Esophagus squamous epithelium (tissue), 4 donors: ENCODE results near the genes SMCO2 and MRPS35.

- PRO-cap = no peak
- RAMPAGE, long total RNA, 4 experiments = no peak in any of the 4 experiments
Observed at GRCh38 chr12:24951502-24951872, 2.6 kb upstream of the BCAT1 start.

- PRO-cap = no peak
- RAMPAGE, long total RNA, 4 experiments = no peak in any of the 4 experiments
Observed at GRCh38 chr12:25648377-25648971, 95.4 kb upstream of the LMNTD1 start.

DNA sequence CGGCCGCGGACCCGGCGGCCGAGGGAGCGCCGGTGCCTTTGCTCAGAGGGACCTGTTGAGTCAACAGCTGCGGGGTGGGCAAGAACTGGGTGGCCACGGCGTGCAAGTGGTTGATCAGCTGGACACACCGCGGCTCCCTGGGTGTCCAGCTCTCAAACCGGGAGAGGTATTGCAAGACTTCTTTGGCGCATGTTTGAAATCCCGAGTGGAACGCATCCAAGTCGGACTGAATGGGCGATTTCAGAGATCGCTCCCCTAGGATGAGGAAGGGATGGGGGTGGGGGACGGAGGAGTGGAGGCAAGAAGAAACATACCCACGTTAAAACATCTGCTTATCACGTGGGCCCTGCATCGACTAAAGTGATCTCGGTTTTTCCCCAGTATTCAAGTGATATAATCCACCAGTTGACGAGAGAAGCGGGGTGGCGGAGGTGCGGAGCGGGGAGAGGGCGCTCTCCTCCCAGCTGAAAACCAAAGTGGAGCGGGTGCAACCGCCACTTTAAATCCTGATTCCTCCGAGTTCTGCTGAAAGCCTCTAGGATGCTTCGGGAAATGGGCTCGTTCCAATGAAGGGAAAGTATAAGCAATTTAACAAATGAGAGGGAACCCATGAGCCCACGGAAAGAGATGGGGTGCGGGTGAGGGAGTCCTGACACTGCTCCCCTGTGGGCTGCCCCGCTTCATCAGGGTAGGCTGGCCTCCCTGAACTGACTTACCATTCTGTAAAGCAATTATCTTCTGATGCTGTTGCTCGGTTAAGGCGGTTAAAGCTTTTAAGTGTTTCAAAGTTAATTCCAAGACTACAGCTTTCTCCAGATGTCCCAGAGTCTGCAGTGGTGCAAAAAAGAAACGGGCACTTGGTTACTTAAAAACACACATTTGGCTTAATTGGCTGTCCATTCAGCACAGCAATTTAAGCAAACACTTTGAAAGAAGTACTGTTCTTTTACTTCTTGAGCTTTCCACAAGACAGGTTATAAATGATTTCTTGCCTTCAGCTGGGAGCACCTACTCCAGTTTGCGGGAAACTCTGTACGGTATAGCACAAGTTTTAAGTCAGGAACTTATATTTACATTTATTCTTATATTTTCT is 1.6 kb downstream of the BHLHE41 start:
- PRO-cap = bidirectional peak, plus-strand start at position 66 of the sequence, minus-strand start at position 54 of the sequence; bidirectional peak, plus-strand start at position 404 of the sequence, minus-strand start at position 232 of the sequence
- RAMPAGE, long total RNA, 4 experiments = no peak in any of the 4 experiments

DNA sequence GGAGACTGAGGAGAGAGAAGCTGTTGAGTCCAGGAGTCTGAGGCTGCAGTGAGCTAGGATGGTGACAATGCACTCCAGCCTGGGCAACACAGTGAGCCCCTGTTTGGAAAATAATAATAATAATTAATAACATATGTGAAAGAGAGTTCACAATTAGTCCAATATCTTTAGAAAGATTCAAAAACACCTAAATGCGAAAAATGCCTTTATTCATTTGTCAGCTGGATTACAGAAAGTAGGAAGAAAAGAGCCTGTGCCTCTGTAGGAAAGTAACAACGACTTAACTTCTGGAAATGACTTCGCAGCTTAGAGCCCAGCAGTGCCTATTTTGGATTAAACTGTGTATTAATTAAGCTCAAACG is 508 bp upstream of the SSPN start:
- PRO-cap = no peak
- RAMPAGE, long total RNA, 4 experiments = no peak in any of the 4 experiments

GRCh38 chr12:26271732-26272375 is 76.5 kb downstream of the SSPN start:
- PRO-cap = no peak
- RAMPAGE, long total RNA, 4 experiments = no peak in any of the 4 experiments

DNA sequence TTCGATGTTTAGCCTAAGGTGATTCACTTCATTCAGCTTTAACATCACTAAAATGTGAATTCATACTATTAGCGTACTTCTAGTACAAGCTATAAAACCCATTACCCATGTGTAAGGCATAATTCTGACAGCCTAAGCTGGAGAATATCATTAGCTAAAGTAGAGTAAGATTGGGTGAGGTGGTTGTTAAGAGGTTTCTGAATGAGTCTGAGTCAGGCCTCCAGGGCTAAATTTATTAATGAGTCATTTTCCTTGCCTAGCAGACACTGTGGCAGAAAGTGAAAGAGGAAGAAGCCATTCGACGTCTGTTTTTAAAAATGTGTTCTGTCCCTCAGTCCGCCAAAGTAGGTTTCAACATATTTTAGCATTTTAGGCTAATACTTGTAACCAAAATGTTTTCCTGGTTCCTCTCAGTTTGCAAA is 103.6 kb downstream of the SSPN start:
- PRO-cap = bidirectional peak, plus-strand start at position 274 of the sequence, minus-strand start at position 203 of the sequence
- RAMPAGE, long total RNA, 4 experiments = no peak in any of the 4 experiments

- PRO-cap = bidirectional peak, plus-strand start at chr12:26318427, minus-strand start at chr12:26318170
- RAMPAGE, long total RNA, 4 experiments = no peak in any of the 4 experiments
Observed at GRCh38 chr12:26318188-26318969, 123.0 kb downstream of the SSPN start.

GRCh38 chr12:26630009-26630363 is 203.0 kb downstream of the ITPR2 start:
- PRO-cap = no peak
- RAMPAGE, long total RNA, 4 experiments = no peak in any of the 4 experiments

DNA sequence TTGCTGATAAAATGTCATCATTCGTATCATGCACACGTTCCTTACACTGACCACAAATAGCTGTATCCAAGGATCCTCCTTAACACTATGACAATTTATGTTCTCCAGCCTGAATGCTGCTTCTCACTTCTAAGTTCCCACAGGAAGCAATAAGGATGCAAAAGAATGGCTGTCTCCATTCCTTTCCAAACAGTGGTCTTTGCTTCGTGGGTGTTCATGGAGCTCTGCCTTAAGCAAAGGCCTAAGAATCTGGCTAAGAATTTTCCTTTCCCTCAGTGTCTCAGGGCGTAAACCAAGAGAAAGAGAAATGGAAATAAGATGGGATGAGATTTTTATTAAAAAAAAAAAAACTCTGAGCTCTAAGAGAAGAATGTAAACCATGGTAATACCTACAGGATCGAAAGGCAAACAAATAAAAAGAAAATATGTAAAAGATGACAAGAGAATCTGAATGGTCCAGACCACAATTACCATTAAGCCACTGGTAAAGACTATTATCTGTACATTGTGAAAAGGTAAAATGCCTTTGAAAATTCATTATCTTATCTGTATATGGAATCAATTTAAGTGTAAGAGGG is 200.1 kb downstream of the ITPR2 start:
- PRO-cap = no peak
- RAMPAGE, long total RNA, 4 experiments = no peak in any of the 4 experiments

DNA sequence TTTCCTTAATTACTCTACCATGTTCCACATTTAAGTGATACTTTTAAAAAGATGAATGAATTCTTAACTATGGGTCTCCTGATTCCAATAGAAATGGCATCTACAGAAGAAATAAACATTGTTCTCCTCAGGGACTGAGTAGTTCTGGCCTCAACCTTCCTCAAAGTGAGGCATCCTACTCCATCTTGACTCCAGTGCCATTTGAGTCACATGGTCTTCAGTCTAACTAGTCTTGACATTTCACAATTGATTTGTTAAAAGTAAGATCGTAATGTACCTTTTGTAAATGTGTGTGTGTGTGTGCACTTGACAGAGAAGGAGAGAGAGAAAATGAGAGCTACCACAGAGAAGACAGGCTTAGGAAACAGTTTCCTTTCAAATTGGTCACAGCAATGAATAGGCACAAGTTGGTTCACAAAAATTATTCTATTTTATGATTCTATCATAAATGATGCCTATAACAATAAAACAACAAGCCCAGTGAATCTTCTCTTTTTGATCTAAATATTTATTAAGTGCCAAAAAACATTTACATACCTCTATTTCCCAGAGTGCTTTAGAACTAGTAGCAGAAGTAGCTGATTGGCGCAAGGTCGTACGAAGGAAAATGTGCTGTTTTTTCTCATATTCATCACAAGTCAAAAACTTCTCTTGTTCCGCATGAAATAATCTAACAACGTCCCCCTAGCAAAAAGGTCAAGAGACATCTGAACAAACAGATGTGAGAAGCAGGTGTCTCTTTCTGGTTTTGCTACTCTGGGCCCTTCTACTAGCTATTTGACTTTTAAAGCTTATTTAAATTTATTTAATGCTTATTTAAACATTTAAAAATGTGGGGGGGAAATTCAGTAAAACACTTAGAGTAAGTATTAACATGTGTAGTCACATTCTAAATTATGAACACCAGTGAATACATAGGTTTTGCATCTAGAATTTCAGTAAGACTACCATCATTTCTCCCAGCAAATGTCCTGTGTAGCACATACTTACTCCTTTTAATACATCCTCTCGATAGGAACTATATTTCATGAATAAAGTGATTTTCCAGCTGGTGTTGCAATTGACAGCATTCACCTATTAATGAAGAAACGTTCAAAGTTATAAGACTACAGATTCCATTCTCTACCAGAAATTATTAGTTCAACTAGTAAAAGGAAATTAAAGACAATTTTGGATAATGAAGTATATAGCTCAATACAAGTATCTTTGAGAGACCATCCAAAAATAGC is 117.8 kb downstream of the ITPR2 start:
- PRO-cap = no peak
- RAMPAGE, long total RNA, 4 experiments = start-site peak on the minus strand in 1 of 4 experiments, centred at position 627 of the sequence, 19 reads per replicate

DNA sequence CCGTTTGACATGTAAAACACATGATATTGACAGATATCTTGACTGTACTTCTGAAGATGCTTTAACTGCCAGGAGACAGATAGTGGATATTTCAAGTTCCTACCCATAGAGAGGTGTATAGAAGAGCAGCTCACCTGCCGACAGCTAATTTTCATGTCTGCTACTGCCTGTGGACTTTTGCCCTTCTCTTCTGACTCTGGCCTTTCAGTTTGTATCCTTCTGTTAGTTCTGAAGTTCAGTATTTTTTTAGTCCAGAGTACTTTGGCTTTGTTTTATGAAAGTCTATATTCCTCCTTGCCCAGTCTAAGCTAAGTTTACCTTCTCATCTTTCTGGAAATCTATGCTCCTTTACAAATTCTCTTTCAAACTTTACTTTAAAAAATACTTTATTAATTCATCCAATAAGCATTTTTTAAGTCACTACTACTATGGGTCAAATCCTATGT is 30.8 kb upstream of the STK38L start:
- PRO-cap = no peak
- RAMPAGE, long total RNA, 4 experiments = no peak in any of the 4 experiments

DNA sequence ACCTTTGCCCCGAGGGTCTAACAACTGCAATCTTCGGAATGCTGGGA is 193 bp upstream of the BMAL2 start:
- PRO-cap = no peak
- RAMPAGE, long total RNA, 4 experiments = no peak in any of the 4 experiments

DNA sequence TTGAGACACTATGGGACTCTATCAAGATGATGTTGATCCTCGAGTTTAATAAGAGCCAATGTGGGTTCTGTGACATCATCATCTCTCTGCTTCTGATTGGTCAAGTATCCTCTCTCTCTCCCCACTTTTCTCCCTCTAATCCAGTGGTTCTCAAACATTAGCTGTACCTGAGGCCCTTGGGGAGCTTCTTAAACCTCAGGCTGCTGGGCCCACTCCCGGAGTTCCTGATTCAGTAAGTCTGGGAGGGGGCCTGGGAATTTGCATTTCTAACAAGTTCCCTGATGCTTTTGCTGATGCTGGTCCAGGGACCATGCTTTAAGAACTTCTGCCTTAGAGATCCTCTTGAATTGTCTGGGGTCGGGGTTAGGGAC is at the start of gene SMCO2:
SMCO2 (plus strand) TSS at position 143 of the 371 bp plus-strand sequence.
- PRO-cap = no peak
- RAMPAGE, long total RNA, 4 experiments = no peak in any of the 4 experiments

DNA sequence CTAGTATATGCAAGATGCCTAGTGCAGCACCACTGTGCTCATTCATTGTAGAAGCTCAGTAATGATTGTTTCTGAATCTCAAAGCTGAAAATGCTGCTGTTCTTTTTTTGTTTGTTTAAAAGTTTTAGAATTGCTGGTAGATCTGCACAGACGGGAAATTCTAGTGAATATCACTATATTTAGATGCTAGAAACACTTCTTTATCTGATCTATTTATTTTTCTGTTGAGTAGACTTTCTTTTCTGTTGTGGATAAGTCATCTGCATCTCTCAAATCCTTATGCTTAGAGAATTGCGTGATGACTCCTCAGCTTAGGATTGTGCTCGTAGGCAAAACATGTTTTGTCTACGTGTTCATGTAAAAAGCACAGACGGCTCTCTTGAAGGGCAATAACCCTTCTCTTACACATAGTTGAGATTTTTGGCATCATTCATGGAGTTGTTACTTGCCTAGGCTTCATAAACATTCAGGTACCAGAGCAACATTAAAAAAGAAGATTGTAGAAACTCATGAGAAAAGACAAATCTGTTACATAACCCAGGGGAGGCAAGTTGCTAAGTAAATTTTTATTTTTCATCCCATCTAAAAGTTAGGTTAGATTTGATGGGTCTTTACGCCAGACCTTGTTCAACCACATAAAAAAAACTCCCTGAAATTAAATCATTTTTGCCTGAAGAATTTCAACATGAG is 18.6 kb downstream of the PPFIBP1 start:
- PRO-cap = no peak
- RAMPAGE, long total RNA, 4 experiments = no peak in any of the 4 experiments

- PRO-cap = bidirectional peak, plus-strand start at chr12:27592842, minus-strand start at chr12:27592698
- RAMPAGE, long total RNA, 4 experiments = no peak in any of the 4 experiments
Observed at GRCh38 chr12:27592562-27593068, 68.6 kb downstream of the PPFIBP1 start.

DNA sequence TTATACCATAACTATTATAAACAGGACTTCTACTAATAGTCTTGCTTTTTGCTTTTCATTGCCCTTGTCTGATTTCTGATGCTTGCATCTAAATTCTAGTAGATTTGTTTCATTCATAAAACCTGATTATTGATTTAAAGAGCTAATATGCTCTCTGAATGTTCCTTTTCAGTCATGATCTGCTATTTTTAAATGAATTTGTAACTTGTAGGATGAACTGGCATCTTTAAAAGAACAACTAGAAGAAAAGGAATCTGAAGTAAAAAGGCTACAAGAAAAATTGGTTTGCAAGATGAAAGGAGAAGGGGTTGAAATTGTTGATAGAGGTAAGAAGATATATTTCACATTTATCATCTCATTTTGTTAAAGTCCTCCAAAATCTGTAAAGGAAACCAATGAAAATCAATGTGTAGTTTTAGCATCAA is 39.8 kb upstream of the REP15 start:
- PRO-cap = no peak
- RAMPAGE, long total RNA, 4 experiments = no peak in any of the 4 experiments

DNA sequence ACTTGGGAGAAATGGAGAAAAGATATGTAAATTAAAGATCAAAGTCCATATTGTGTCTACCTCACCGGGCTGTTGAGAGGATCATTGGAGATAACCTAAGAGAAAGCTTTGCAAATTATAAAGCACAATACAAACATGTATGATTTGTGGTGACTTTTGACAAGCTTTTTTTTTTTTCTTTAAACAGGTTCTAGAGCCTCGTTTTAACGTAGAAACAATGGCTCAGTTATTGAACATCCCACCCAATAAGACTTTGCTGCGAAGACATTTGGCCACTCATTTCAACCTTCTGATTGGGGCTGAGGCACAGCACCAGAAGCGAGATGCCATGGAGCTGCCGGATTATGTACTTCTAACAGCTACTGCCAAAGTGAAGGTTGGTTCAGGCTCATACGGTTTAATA is 7.4 kb upstream of the REP15 start:
- PRO-cap = no peak
- RAMPAGE, long total RNA, 4 experiments = no peak in any of the 4 experiments

- PRO-cap = unidirectional peak, plus-strand start at chr12:27704121
- RAMPAGE, long total RNA, 4 experiments = no peak in any of the 4 experiments
Observed at GRCh38 chr12:27703589-27704287, 6.9 kb upstream of the MRPS35 start.

DNA sequence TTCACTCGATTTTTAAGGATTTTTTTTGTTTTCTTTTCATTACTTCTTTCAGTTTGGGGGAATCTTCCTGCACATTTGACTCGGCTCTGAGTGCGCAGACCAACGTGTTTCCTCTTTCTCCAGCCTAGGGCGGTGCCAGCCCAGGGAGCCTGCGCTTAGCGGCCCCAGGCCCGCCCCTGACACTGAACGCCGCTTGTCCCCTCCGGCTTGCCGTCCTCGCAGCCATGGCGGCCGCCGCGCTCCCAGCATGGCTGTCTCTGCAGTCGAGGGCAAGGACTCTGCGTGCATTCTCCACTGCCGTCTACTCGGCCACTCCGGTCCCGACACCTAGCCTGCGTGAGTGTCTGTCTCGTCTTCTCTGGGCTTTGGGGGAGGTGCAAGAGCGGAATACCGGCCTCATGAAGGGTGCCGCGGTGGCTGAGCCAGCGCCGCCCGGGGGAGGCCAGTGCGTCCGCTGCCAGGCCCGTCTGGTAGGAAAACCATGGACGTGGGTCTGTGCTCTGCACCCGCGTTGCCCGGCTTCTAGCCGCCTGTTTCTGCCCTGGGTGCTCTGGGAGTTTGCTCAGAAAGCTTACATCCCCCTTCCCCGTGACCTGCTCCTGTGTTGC is at the start of gene MRPS35:
MRPS35 (plus strand) TSS at position 213 of the 608 bp plus-strand sequence.
- PRO-cap = bidirectional peak, plus-strand start at position 213 of the sequence, minus-strand start at position 117 of the sequence
- RAMPAGE, long total RNA, 4 experiments = start-site peak on the plus strand in 4 of 4 experiments, centred at positions 210 to 222 of the sequence, 105 to 2,690 reads per replicate

DNA sequence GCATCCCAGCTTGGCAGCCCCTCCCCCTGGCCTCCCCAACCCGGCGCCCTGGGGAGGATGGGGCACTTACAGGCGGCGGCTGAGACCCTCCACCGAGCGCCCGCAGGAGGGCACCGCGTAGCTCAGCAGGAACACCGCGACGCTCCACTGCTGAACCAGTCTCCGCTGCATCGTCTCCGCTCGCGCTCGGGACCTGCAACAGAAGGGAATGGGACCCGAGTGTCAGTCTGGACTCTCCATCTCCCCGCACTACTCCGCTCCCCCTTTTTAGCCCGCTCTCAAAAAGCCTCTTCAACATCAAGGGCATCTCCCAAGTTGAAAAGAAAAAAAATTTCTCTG is 3.2 kb downstream of the PTHLH start:
- PRO-cap = no peak
- RAMPAGE, long total RNA, 4 experiments = no peak in any of the 4 experiments